SK-MEL-5 (cell line): ENCODE measurements around a stretch of chr21.

DNA sequence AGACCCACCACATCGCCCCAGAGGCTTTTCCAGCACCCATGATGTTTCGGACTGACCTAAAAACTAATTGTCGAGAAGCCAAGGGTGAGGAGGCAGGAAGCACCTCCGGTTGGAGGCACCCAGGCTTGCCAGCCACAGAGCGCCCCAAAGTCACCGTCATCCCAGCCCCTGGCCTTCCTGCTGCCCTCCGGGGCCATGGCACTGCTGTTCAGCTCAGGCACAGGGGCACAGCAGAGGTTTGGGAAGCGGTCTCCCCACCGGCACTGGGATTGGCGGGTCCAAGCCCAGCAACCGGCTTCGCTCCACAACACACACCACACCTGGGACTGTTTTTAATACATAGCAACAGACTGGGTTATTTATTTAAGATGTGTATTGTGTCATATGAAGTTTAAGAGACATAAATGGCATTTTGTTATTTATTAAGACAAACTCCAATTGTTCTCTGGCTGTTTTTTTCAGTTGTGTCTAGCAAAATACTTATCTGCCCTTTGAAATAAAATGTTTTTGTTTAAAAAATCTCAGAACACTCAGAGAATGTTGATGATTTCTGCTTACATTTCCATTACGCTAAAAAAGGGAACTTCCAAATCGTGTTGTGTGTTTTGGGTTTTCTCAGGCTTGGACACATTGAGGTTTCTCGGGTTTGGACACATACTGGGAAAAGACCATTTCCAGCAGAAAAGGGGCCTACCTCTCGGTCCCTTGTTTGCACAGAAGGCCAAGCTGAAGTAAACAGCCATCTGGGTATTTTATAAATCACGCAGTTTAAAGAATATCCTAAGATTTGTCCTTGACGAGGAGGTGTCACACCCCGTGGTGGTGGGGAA lies 67.5 kb downstream of the SLC37A1 start:
RAMPAGE:
- cytosol, long total RNA: no peak
- long total RNA: no peak
- nucleus, long total RNA: no peak

DNA sequence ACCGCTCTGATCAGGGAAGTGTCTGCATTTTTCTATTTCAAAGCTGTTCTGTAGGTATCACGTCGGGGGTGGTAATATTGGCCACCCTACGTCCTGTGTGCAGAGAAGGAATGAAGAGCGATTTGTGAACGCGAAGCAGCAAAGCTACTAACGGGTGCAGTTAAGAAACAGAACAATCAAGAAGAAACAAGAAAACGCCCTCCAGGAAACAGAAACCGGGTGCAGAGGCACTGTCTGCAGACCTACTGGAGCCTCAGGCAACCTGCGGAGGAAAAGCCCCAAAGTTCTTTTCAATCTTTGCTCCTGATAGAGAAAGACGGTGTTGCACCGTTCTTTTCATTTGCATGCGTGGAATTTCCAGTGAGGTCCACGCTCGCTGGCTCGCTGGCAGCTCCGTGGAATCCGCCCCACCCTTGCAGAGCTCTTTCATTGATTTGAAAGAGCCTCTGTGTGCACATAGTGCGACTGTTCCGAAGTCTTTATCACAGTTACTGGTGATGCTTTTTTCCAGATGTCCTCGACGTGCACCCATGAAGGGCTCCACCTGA lies 37.0 kb upstream of the PDE9A start:
RAMPAGE:
- cytosol, long total RNA: no peak
- long total RNA: no peak
- nucleus, long total RNA: no peak

DNA sequence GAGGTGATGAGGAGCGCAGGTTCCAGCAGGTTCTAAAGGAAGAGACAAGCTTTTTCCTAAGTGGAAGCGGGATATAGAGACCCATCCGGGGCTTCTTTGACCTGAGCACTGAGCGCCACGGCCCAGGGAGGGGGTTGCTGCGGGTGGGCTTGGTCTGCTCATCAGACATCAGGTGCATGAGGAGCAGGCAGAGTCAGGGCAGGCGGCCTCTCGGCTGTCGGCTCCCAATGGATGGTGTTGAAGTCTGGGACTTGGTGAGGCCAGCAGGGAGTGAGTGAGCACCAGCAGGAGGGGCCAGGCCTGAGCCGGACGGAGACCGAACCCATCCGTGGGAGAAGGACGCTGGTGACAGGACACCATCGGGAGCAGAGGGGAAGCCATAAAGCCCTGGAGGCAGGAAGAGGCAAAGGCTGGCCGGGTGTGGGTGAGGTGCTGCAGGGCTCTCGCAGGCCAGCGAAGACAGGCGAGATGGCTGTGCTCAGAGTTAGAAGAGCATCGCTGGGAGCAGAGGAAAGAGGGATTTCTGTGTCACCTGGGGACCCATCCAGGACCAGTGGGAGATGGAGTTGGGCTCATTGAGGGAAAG lies 49.7 kb downstream of the PDE9A start:
RAMPAGE:
- cytosol, long total RNA: no peak
- long total RNA: no peak
- nucleus, long total RNA: no peak

GRCh38 chr21:42722549-42723200 lies 69.3 kb downstream of the PDE9A start:
RAMPAGE:
- cytosol, long total RNA: no peak
- long total RNA: no peak
- nucleus, long total RNA: no peak

DNA sequence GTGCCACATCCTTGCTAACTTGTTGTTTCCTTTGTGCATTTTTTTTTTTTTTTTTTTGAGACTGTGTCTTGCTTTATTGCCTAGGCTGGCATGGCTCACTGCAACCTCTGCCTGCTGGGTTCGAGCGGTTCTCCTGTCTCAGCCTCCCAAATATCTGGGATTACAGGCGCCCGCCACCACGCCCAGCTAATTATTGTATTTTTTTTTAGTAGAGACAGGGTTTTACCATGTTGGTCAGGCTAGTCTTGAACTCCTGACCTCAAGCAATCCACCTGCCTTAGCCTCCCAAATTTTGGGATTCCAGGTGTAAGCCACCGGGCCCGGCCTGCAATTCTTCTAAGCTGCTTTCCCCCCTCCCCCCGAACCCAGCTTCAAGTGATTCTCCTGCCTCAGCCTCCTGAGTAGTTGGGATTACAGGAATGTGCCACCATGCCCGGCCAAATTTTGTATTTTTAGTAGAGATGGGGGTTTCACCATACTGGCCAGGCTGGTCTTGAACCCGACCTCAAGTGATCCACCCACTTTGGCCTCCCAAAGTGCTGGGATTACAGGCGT lies 47.1 kb downstream of the WDR4 start:
RAMPAGE:
- cytosol, long total RNA: no peak
- long total RNA: no peak
- nucleus, long total RNA: no peak

DNA sequence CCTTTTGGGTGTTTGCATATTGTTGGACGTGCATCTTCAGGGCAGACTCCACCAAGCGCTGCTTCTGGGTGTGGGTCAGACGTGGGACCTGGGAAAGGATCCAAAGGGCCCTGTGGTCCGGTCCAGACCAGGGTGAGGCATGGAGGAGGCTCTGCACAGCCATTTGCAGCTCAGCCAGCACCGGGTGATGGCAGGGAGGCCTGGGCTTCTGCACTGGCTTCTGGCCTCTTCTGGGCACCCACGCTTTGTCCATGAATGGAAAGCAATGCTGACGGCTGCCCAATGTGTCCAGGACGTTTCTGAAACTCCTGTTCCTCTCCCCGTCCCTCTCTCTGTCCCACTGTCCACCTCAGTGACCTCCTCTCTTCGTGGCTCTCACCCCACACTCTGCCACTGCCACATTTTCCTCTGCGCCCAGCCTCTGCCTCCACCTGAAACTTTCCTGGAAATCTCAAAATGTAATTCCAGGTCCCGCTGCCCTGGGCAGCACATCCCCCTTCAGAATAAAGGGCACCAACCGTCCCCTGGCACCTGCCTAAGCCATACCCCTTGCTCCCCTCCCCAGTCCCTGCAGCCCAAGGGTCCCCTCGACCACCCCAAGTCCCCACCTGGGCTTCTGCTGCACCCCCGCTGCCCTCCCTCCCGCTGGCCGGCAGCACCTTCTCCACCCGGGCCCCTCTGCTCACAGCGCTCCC lies 42.2 kb downstream of the WDR4 start:
RAMPAGE:
- cytosol, long total RNA: no peak
- long total RNA: no peak
- nucleus, long total RNA: no peak

DNA sequence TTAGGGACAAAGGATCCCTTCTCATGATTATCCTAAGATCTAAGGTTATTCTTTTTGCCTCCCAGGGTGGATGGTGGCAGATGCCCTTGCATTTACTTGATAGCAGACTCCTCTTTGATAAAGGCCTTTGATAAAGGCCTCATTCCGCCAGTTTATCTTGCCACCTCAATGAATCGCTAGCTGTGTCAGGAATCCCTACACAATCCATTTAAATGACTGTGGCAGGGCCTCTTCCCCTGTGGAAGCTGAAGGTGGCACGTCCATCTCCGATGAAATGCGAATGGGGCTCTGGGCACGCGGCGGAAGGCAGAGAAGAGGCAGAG lies 836 bp upstream of the NDUFV3 start:
RAMPAGE:
- cytosol, long total RNA: no peak
- long total RNA: no peak
- nucleus, long total RNA: no peak

DNA sequence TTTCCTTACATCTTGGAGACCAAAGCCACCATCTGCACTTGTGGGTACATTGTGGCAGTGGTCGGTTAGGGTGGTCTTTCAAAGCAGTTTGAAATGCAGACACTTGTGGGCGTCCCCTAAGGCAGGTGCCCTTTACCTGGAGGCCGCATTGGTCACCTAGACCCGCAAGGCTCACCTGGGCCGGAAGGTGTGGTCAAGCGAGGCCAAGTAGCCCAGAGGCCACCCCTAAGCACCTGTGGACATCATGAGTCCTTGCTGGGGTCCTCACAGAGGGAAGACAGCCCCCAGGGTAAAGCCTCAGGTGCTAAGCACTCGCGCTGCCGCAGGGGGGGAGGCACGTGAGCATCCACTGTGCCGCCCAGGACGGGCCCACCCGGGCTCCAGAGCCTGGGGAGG lies 702 bp upstream of the PKNOX1 start:
RAMPAGE:
- cytosol, long total RNA: no peak
- long total RNA: no peak
- nucleus, long total RNA: no peak

GRCh38 chr21:42974860-42975263 lies 500 bp downstream of the PKNOX1 start:
RAMPAGE:
- cytosol, long total RNA: no peak
- long total RNA: no peak
- nucleus, long total RNA: no peak

DNA sequence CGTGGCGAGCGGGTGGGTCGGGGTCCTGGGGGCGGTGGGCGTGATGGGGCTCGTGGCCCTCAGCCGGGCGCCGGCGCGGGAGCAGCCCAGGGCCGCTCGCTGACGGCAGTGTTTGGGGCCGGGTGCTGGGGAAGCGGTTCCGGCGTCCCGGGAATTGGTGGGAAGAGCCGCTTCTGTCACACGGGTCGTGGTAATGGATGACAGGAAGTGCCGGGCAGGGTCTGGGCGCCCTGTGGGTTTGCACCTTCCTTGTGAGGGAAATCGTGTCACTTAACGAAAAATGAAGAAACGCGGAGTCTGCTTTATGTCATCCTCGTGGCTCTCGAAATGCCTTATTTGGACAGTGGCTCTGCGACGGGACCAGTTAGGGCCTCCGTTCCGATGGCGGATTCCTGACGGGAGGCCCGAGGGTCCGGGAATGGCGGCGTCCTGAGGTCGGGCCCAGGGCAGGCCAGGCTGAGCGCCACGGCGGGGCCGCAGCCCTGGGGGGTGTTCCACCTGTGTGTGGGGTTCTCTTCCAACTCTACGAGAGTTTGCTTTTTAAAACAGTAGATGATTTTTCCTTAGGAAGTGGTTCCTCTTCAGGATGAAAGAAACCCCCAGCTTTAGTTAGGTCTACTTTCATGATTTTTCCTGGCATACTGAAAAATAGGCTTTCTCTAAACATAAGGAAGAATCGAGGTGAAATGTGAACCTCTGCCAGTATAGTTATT lies 1.1 kb downstream of the PKNOX1 start:
RAMPAGE:
- cytosol, long total RNA: no peak
- long total RNA: no peak
- nucleus, long total RNA: no peak

DNA sequence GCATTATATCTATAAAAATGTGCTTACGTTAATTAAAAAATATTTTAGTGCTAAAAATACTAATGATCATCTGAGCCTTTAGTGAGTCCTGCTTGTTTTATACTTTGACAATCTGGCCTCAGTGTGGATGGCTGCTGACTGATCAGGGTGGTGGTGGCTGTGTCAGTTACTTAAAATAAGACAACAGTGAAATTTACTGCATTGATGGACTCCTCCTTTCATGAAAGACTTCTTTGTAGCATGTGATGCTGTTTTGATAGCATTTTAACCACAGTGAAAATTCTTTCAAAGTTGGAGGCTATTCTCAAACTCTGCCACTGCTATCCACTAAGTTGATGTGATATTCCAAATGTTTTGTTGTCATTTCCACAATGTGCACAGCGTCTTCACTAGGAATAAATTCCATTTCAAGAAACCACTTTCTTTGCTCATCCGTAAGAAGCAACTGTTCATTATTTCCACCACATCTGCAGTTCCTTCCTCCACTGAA lies 1.9 kb downstream of the PKNOX1 start:
RAMPAGE:
- cytosol, long total RNA: no peak
- long total RNA: no peak
- nucleus, long total RNA: no peak

DNA sequence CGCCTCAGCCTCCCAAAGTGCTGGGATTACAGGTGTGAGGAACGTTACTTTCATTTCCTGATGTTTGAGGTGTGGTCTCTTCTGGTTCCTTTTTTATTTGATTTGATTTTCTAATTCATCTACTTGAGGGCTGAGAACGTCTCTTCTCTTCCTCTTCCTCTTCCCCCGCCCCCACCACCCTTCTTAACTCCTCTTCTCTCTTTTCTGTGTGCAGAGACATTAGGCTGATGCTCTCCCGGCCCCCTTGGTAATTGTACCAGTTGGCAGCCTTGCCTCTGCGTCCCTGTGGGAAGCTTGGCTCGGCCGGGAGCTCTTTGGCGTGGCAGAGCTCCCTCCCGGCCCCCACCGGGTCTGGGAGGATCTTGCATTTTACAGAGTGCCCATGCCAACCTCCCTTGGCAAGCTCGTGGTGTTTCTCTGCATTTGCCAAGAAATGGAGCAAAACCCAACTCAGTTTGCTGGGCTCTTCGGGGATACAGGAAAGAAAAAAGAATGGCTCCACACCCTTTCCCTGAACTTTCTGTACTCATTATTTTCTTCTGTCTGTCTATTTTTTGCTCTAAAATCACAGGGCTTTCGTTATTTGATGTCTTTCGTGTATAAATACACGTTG lies 20.0 kb downstream of the CRYAA start:
RAMPAGE:
- cytosol, long total RNA: no peak
- long total RNA: no peak
- nucleus, long total RNA: no peak

GRCh38 chr21:43333034-43333328 lies 94.0 kb downstream of the SIK1 start:
RAMPAGE:
- cytosol, long total RNA: no peak
- long total RNA: no peak
- nucleus, long total RNA: no peak

DNA sequence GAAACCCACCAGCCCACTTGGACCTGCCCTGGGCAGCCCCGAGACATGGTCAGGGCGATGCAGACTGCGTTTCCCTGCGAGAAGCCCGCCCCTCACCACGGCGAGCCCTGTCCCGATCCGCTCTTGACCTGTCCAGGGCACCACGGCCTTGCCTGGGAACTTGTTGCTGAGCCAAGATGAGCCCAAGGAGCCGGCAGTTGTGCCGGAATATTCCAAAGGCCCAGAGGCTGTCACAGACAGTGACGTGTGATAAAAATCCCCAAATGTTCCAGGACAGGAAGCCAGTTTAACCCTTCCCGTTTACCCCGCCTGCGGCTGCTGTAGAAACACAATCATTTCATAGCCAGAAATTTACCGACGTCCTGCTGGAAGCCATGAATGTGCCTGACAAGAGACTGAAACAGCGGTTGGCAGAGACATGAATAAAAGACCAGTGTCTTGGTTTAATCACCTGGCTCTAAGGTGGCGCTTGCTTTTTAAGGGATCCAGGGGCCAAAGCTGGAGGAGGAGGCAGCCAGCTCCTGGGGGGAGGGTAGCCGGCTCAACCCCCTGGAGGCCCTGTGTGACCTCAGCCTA lies 78.0 kb downstream of the SIK1 start:
RAMPAGE:
- cytosol, long total RNA: no peak
- long total RNA: no peak
- nucleus, long total RNA: no peak

DNA sequence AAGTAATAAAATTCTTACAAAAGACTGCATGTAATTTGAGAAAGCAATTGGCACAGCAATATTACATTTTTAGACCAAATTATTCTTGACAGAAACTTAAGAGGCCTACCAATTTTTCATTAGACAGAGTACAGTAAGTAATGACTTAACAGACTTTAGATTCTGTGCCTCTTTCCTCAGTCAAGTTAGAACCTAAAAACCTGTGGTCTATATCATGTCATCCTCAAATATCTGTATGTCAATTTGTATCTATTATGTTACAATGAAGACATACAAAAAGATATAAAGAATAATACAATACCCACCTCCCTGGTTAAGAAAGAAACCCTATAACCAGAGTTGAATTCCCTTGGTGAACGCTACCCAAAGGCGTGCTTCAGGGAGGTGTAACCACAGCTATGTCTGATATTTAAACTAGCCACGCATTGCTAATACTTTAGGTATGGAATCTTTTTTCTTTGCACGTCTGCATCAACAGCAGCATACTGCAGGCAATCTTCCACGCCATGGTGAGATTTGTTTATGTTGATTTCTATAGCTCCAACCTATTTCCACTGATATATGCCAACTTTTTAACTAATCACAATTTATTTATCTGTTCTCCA lies 35.6 kb downstream of the H2BC12L start:
RAMPAGE:
- cytosol, long total RNA: no peak
- long total RNA: no peak
- nucleus, long total RNA: no peak

DNA sequence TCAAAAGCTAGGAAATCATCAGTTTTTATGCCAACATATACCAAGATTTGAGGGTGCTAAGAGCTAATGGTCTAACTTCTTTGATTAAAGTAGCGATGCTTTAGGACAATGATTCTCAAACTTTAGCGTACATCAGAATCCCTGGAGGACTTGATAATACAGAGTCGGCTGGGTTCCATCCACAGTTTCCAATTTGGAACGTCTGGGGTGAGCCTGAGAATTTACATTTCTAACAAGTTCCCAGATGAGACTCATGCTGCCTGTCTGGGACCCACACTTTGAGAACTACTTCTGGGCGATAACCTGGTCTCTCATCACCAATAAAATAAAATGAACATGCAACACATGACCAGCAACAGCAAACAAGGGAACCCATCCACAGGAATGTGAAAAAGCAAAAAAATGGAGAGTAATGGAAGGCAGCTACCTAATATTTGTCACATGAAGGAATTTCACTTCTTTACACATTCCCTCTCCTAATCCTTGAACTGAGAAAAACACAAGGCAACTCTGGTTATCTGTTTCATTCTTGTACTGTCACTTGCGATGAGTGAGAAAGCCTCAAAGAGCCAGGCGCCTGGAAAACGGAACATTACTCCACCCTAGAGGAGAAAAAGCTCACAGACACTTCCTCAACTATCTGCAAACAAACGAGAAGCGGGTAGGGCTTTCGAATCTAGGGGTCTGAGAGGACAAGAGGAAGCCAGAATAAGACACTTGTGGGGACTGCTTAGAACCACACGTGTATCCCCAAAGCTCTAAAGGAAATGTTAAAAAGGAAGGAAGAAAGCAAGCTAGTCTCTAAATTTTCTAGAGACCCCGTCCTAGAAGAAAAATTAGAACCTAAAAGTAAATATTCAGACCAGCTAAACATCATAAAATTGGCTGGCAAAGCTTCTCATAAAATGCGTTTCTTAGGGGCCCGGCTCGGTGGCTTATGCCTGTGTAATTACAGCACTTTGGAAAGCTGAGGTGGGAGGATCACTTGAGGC lies 13.9 kb downstream of the HSF2BP start:
RAMPAGE:
- cytosol, long total RNA: no peak
- long total RNA: no peak
- nucleus, long total RNA: no peak

DNA sequence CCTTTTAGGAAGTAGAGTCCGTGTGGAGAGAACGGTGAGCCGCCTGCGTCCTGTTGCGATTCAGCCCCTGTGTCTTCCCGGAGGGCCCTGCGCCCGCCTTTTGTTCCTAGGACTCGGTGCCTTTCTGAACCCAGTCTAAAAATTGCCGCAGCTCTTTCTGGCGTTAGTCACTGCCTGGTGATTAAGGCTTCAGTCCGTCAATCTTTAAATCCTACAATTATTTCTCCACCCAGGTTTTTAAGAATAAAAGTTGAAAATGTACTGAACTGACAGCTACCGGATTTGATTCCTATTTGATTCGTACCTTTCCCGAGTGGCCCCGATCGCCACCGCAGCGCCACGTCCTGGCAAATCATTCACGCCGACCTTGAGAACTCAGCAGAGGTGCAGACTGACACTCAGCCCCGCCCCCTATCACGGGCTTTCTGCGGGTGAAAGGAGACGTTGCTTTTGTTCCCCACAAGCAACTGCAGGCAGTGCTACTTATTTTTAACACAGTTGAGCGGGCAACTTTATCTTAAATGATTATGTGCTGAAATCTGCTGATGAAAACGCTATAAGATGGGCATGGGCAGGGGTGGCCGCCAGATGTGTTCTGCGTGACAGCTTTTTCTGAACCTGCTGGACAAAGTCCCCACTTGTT lies 16.1 kb upstream of the PDXK start:
RAMPAGE:
- cytosol, long total RNA: no peak
- long total RNA: no peak
- nucleus, long total RNA: no peak

DNA sequence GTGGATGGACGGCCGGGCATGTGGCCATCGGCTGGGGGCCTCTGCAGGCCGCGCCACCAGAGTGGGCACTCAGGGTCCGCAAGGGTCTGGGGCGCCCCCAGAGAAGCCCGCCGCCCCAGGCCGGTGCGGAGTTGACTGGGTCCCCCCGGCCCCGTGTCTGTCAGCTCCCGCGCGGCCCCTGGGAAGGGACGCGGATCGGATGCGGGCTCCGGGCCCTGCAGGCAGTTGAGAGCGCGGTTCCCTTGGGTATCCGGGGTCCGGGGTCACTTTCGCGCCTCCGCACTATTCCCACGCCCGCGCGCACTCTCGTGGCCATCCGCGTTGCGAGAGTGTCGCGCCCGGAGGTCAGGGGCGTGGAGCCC lies 507 bp upstream of the PDXK start:
RAMPAGE:
- cytosol, long total RNA: no peak
- long total RNA: no peak
- nucleus, long total RNA: no peak

DNA sequence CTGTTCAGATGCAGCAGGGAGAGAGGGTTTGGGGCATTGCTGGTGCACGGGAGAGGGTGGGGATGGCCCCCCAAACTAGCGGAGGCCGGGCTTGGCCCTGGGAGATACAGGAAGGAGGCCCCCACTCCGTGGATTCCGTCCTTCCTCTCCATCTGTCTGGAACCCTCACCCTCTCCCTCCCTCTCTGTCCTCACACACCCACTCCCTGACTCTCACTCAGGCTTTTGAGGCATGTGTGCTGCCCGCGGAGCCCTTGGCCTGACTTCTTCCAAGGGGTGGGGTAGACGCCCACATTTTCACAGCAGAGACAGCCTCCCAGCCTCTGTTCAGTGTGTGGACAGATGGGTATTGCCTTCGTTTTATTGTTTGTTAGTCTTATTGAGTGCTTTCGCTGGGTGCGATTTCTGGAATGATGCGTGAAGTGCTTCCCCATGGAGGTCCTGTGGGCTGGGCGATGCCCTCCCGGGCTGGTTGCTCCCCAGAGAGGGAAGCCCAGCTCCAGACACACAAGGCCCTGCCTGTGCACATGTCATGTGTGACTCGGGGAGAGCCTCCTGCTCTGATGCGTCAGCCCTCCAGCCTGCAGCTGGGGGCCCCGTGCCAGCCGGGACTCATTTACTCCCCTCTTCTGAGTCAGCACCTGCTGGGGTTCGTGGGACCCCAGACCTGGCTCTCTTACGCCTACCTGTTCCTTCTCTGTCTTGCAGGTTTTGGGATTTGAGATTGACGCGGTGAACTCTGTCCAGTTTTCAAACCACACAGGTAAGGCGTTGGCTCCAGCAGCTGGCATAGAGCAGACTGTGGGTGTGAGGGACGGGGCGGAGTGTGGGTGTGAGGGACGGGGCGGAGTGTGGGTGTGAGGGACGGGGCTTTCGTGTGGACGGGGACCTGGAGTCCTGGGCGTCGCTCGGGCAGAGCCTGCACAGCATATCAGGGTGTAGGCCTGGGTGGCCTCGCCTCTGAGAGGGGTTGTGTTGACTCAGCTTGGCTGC lies 14.7 kb downstream of the PDXK start:
RAMPAGE:
- cytosol, long total RNA: no peak
- long total RNA: no peak
- nucleus, long total RNA: no peak

DNA sequence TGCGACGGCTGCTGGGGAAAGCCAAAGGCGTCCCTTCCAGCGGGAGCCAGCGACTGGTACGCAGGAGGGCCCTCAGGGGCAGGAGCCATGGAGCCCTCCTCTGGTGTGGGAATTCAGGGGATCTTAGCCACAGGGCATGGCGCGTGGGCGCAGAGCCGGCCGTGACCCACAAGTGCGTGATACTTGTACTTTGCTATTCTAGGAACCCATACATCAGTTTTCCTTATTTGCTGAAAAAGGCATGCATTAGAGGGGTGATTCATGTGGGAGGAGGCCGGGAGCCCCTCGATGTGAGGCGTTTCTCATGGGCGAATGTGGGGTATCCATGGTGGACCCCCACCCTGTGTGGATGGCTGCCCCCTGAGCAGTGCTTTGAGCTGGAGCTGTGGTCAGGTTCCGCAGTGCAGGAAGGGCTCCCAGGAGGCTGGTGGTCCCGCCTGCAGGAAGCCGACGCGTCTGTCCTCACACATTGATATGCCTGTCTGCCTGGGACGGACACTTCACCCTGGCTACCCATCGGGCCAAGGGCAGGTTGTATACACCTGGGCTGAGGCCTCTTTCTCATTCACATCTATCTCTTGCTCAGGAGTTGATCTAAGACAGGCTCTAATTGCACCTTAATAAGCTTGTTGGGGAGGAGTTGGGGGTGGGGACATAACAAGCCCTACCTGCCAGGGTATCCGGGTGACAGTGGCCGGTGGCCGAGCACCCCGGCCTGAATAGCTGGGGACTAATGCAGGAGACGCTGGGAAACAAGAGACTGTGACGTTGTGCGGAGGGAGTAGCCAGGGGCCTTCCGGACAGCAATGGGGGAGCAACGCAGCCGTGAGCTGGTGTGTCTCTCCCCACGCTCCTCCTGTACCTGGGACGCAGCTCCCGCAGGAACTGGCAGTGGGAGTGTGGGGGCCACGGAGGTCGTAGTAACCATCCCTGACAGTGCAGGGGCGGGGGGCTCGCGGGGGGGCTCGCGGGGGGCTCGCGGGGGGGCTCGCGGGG lies 21.6 kb downstream of the PDXK start:
RAMPAGE:
- cytosol, long total RNA: no peak
- long total RNA: no peak
- nucleus, long total RNA: no peak